A172 (cell line): ENCODE measurements around a stretch of chr6.

DNA sequence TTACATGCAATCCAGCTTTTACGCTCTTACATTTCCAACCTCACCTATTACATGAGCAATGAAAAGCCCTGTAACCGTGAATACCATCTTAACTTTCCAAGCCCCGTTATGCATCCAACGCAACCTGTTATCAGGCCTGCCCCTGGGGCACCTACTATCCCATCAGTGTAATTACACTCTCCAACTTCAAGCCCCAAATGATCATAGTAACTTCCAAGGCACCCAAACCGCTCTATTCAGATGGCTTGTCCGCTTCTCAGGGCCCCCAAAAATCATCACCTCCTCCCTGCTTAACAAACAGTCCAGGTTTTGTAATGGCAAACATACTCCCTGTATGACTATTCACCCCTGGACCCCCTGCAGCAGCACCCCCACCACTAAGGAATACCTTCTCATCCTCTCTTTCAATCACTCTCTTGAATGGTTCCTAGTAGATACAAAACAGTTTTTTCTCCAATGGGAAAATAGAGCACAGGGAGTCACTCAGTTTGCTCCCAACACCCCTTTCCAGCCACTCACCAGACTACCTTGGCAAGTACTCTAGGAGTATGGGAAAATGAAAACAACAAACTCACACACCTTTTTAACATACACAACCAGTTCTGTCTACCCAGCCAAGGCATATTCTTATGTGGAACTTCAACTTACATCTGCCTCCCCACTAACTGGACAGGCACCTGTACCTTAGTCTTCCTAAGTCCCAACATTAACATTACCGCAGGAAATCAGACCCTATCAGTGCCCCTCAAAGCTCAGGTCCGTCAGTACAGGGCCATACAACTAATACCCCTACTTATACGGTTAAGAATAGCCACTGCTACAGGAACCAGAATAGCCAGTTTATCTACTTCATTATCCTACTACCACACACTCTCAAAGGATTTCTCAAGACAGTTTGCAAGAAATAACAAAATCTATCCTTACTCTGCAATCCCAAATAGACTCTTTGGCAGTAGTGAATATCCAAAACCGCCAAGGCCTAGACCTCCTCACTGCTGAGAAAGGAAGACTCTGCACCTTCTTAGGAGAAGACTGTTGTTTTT, 224.6 kb downstream of the GMPR start:
- RAMPAGE, long total RNA: no peak

- RAMPAGE, long total RNA: no peak
Measured at GRCh38 chr6:16480972-16481579, 242.7 kb downstream of the GMPR start.

DNA sequence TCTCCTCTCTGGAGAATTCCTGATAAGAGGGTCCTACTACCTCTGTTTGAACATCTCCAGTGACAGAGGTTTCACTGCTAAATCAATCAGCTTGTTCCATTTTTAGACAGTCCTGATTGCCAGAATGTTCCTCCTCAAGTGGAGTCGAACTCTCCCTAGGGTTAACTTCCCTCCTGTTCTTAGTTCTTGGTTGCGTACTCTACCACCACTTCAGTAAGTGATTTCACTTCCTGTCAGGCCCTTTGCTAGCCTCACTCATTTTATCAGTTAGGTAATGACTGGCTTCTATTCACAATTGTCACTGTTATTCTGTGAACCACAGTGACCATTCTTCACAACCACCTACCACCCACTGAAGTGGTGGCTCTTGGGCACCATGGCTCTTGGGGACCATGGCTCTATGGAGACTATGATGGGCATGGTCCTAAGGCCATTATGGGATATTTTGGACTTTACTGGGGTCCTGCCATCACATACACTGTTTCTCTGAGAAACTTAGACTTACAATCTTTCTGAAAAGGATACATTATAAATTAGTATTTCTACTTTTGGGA, 66.5 kb downstream of the ATXN1 start:
- RAMPAGE, long total RNA: no peak

- RAMPAGE, long total RNA: no peak
Measured at GRCh38 chr6:16712101-16712691, 49.1 kb downstream of the ATXN1 start.

DNA sequence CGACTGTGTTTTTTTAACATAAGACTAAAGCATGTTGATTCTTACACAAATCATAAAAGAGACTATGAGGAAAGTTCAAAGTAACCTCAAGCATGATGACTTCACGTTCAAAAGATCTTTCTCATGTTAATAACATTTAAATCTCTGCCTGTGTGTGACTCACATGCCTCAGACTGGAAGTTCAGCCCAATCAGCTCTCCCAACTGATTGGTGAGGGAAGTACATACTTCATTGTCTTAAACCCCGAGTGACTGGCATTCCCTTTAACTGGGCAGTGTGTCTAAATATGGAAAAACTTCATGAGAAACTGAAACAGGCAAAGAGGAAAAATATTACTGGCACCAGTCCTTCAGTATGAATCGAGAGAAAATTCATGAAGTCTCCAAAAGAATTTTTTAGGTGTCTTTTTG, 37.3 kb downstream of the ATXN1 start:
- RAMPAGE, long total RNA: no peak

GRCh38 chr6:16739030-16739721, 22.1 kb downstream of the ATXN1 start:
- RAMPAGE, long total RNA: no peak

- RAMPAGE, long total RNA: no peak
Measured at GRCh38 chr6:16740946-16741492, 20.2 kb downstream of the ATXN1 start.

DNA sequence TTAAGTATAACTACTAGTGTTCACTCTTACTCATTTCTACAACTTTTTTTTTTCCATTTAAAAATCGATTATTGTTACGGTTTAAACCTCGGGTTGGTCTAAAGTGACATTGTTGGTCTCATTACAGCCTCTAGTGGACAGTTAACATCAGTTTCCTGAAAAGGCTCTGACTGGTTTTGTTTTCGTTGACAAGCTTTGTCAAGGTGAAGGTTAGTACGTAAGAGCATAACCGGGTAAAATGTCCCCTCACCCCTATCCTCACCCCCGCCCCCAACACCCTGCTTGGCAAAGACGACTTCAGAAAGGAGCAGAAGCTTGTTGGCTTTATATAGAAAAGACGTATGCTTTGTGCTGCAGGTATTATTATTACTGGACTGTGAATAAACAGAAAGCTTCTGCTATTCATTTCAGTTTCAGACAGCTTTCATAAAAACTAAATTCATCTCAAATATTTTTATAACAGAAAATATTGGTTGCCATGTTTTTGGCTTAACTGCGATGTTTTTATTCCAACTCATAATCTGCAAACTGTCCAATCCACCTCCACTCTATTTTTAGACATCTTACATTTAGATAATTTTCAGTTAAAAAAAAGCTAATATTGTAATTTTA, 1.9 kb upstream of the ATXN1 start:
- RAMPAGE, long total RNA: no peak

- RAMPAGE, long total RNA: no peak
Measured at GRCh38 chr6:16985677-16986133, 116.1 kb upstream of the STMND1 start.

DNA sequence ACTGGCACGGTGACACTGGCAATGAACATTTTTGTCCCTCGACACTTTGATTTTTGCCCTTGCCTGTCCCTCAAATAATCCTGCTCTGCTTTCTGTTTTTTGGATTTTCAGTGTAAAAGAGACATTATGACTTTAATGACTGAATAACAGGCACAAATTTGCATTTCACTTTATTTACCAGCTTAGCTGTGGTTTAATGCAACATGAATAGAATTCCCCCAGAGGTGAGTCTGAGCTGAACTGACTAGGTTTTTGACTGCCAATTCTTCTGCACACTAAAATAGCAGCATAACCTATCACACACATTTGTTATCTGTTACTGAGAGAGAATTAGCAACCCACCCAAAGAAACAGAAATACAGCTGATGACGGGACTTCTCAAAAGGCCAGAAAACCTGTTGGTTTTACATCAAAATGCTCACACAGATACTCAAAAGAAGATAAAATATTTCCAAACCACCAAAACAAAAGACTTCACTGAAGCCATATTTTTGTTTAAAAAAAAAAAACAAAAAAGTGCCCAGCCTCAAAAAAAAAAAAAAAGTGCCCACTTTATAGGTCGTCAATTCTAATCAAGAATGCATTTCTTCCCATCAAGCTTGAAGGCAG, 3.8 kb upstream of the RBM24 start:
- RAMPAGE, long total RNA: no peak

DNA sequence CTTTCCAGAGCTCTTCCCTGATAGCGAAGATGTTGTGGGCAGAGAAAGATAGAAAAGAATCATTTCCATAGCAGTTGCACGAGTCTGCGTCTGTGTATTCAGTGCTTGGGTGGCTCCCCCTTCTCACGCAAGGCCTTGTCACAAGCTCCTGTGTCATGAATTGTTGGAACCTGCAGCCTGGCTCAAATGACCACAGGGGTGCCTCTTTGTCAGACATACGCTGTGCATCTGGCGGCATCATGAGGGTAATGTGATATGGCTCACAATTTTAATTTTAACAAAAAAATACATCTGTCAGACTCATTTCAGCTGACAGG, 90.8 kb downstream of the CAP2 start:
- RAMPAGE, long total RNA: no peak

- RAMPAGE, long total RNA: no peak
Measured at GRCh38 chr6:17601383-17601744, 1.3 kb downstream of the FAM8A1 start.

- RAMPAGE, long total RNA: no peak
Measured at GRCh38 chr6:17602960-17603433, 2.9 kb downstream of the FAM8A1 start.

- RAMPAGE, long total RNA: no peak
Measured at GRCh38 chr6:17669403-17669989, 37.2 kb downstream of the NUP153 start.

- RAMPAGE, long total RNA: no peak
Measured at GRCh38 chr6:17706991-17707314, 228 bp upstream of the NUP153 start.

DNA sequence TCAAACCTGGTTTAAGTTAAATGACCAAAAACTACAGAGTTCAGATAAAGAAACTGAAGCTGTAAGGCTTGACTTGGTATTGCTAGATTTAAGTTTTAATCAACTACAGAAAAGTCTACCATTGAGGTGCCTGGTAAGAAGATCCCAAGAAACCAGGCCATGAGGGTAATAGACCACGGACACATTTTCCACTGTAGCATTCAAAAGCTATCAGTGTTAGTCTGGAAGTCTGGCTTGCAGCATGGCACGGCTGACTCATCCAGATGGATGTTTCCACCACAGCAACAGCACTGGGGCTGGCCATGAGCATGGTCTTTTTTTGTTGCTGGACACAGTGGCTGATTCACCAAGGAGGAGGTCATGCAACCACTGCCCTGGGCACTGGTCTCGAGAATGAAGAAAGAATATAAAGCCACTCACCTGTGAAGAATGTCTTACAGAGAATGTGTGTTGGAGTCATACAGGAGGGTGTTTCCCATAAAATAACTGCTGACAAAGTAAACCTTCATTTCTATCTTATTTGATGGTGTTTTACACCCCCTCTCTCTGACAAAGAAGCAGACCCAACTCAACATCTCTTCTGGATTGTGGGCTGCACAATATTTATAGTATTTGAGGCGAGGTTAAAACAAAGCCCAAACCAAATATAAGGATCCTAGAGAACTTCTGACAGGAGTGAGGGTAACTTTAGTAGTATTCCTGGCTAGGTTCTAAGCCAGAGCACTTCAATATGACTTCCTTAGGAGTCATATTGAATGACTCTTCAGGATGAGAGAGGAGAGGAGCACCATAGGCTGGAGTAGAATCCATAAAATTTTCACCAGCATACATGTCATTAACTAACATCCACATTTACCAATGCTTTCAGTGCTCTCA, 121.6 kb downstream of the KIF13A start:
- RAMPAGE, long total RNA: no peak

DNA sequence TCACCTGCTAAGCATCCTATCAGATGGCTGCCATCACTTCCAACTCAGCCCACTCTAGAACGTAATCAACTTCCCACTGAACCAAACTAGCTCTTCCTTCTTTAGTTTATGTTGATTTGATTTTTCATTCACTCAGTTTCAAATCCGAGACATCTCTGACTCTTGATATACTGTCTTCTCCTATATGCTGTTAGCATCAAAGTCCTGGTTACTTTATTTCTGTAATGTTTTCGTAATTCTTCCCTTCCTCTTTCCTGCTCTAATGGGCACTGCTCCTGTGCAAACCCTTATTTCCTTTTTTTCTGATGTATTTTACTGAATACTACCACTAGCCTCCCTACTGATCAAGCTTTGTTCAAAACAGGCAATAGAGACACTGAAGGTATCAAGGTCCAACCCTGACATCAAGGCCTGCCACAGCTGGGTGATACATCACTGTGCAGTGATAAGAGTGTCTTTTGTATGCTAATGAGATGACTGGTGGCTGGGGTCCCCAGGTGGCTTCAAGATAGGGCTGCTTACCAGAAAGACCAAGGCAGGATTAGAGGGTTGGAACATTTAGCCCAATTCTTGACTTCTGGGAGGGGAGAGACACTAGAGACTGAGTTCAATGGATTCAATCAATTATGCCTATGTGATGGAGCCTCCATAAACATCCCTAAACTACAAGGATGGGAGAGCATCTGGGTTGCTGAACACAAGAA, 95.2 kb downstream of the KIF13A start:
- RAMPAGE, long total RNA: no peak

- RAMPAGE, long total RNA: no peak
Measured at GRCh38 chr6:17972496-17973118, 14.8 kb downstream of the KIF13A start.

GRCh38 chr6:17984995-17985286, 2.5 kb downstream of the KIF13A start:
- RAMPAGE, long total RNA: no peak

DNA sequence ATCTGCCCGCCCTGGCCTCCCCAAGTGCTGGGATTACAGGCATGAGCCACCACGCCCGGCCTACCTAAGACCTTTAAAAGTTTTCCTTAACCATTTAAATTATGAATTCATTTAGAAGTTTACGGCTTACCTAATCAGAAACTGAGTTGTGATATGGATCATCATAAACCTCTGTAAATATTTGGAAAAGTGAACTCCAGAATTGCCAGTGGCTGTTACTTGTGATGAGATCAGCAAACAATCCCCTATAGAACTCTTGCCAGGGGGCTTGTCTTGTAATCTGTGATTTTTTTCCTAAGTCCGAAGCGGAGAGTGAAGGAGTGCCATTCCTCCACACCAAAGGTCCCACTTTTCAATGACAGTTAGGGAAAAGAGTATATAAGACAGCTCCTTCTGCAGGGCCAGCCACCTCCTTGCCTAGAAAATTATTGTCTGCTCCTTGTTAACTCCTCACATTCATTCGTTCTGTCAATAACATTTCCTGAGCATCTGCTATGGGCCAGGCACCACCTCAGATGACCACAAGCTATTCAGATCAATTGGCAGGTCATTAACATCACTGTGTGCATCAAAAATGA, 64.3 kb upstream of the KIF13A start:
- RAMPAGE, long total RNA: no peak